ENCODE results near the genes SLC36A4, DEUP1 and FUT4.

- CAGE, long polyA plus RNA, result no peak
- RRBS, result no CpG with 5 or more reads among the region's 16 CpGs
Observed at GRCh38 chr11:92765733-92766637, 203.5 kb upstream of the MTNR1B start.

- CAGE, long polyA plus RNA, result no peak
- RRBS, result no CpG with 5 or more reads among the region's 5 CpGs
Observed at GRCh38 chr11:93116224-93117350, 81.2 kb downstream of the SLC36A4 start.

GRCh38 chr11:93197719-93198606 is at the start of gene SLC36A4:
Gene SLC36A4, minus strand, starts transcription at chr11:93197991.
- CAGE, long polyA plus RNA, result no peak
- RRBS, result 1% methylated on average over 47 of the region's 68 CpGs

DNA sequence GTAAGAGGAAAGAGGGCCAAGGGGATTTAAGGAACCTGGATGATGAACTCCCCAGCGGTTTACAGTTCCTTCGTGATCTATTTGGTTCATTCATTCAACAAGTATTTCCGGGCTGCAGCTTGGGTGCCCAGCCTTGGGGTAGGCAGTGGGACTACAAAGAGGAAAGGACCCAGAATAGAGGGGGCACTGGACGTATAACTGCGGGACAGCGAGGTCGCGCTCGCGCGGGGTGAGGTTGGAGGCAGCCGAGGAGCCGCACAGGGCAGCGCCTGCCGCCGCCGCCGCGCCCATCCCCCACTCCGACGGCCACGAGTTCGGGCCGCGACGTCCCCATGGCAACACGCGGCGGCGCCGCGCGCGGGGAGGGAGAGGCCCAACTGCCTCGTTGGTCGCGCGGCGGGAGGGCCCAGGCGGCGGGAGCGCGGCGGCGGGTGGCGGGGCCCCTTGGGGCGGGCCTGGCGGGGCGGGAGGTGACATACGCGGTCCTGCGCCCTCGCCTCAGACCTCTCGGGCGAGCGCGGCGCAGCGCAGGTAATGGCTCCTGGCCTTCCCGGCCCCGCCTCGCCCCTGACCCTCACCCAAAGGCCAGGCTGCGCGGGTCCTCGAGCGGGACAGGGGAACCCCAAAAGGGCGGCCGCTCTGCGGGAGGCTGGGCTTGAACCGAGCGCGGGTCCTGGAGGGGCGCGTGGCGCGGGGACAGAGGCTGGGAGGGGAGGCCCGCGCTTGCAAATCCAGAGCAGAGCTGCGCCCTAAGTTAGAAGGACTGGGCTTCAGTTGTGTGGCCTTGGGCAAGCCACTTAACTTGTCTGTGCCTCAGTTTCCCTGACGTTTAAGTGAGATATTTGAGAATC is at the start of gene DEUP1:
DEUP1 (plus strand) TSS at position 501 of the 851 bp plus-strand sequence.
- CAGE, long polyA plus RNA, result no peak
- RRBS, result no CpG with 5 or more reads among the region's 80 CpGs

GRCh38 chr11:93537032-93537466 is 6.1 kb downstream of the SMCO4 start:
- CAGE, long polyA plus RNA, result no peak
- RRBS, result no CpG with 5 or more reads among the region's 5 CpGs

DNA sequence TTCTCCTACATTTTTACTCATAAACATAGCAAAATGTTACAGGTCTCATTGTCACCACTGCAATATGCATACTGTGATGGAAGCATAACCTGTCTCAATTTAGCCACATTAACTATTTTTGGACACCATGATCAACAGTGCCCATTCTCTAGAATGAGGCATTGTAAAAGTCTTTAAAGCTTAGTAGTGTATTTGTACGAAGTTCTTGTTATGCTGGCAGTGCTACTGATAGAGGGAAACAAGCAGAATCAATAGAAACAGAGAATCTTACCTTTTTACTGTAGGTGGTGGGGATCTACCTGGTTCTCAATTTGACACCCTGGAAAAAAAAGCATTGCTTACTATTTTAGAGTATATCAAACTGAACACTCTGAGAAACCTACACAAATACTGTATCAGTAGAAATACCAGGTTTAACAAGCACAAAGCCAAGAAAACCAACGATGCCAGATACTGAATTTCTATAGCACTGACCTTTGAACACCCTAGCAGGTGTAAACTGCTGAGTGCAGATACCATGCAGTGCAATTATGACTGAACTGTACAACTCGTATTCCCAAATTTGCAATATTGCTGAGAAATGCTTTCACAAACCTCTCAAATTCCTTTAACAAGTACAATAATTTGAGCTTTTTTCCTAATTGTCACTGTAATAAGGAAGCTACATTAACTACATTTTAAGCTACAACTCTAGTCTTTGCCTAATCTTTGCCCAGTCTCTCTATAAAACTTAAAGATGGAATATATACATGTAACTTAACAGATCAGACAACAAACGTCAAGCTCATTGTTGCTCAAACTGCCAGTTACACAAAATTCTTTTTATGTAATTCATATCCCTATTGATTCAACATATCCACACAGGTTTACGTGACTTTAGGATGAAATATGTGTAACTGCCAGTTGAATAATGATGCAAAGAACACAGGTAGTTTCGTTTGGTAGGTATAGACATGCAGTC is 9.0 kb downstream of the TAF1D start:
- CAGE, long polyA plus RNA, result no peak
- RRBS, result no CpG with 5 or more reads among the region's 6 CpGs

- CAGE, long polyA plus RNA, result no peak
- RRBS, result no CpG with 5 or more reads among the region's 7 CpGs
Observed at GRCh38 chr11:93736704-93737309, 4.5 kb downstream of the TAF1D start.

GRCh38 chr11:93744661-93745868 is 3.6 kb downstream of the C11orf54 start:
- CAGE, long polyA plus RNA, result no peak
- RRBS, result no CpG with 5 or more reads among the region's 21 CpGs

- CAGE, long polyA plus RNA, result no peak
- RRBS, result no CpG with 5 or more reads among the region's 2 CpGs
Observed at GRCh38 chr11:94129654-94129795, 884 bp downstream of the PANX1 start.

DNA sequence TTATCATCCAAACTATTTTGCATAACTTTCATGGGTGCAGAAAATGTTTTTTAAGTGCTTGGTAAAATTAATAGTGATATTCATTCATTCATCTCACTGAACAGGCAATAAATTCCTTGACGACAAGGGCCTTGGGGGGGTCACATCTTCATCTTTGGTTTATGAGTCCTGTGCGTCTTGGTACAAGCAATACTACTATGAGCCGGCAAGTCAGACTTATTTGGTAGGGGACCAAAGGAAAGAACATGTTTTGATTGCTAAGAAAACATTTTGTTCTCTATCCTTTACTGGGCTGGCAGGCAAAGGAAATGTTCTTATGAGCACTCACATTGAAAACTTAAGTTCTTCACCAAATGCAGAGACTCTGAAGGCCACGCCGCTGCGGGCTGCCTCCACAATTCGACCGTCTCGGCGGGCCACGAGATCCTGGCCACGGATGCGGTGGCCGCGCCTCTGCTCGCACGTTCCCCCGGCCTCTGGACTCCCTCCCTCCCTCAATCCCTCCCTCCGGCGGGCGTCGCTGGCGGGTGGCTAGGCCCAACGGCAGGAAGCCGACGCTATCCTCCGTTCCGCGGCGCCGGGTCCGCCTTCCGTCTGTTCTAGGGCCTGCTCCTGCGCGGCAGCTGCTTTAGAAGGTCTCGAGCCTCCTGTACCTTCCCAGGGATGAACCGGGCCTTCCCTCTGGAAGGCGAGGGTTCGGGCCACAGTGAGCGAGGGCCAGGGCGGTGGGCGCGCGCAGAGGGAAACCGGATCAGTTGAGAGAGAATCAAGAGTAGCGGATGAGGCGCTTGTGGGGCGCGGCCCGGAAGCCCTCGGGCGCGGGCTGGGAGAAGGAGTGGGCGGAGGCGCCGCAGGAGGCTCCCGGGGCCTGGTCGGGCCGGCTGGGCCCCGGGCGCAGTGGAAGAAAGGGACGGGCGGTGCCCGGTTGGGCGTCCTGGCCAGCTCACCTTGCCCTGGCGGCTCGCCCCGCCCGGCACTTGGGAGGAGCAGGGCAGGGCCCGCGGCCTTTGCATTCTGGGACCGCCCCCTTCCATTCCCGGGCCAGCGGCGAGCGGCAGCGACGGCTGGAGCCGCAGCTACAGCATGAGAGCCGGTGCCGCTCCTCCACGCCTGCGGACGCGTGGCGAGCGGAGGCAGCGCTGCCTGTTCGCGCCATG is at the start of gene FUT4:
FUT4 (plus strand) TSS at position 567 of the 1,157 bp plus-strand sequence.
- CAGE, long polyA plus RNA, result no peak
- RRBS, result 2% methylated on average over 53 of the region's 90 CpGs

GRCh38 chr11:94602588-94603323 is 35.6 kb downstream of the PIWIL4 start:
- CAGE, long polyA plus RNA, result no peak
- RRBS, result no CpG with 5 or more reads among the region's 8 CpGs

DNA sequence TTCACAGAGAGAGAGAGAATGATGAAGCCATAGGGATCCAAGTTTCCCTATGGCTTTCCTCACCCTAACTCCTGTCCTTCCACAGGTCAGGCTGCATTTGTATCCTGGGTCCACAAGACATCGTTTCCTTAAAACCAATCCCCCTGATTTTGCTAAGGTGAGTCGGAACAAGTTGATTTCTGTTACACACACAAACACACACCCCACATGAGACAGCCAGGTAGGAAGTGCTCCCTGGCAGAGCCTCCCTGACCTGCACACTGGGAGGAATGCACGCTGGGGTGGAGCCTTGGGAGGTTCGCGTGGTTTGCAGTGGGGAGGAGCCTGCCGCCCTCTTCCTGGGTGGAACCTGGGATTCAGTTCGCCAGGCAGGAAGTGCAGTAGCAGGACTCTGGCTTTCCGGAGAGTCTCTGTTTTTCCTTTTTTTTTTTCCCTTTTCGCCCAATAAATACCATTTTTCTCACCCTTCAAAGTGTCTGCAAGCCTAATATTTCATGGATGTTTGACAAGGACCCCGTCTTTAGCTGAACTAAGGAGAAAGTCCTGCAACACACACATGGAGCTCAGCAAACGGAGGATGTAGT is 72.7 kb downstream of the PIWIL4 start:
- CAGE, long polyA plus RNA, result no peak
- RRBS, result no CpG with 5 or more reads among the region's 11 CpGs

GRCh38 chr11:94766691-94767328 is 1.3 kb upstream of the AMOTL1 start:
- CAGE, long polyA plus RNA, result no peak
- RRBS, result no CpG with 5 or more reads among the region's 5 CpGs

DNA sequence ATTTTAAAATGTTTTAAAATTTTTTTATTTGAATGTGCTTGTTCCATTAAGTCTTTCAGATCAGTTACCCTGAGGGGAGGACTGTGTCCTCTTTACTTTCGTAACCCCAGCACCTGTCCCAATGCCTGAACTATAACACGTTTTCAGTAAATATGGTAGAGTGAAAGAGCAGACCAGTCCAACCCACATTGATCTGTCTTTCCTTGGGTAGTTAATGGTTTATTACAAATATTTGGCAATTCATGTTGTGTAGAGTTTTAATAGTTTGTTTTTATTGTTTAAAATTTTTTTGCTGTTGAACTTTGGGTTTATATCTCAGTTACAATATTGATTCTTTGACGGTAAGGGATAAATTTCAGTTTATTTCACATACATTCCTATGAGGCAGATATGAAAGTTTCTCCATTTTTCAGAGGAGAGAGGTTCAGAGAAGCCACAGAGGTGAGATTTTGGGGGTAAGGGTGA is 27.7 kb downstream of the AMOTL1 start:
- CAGE, long polyA plus RNA, result no peak
- RRBS, result no CpG with 5 or more reads among the region's 3 CpGs

DNA sequence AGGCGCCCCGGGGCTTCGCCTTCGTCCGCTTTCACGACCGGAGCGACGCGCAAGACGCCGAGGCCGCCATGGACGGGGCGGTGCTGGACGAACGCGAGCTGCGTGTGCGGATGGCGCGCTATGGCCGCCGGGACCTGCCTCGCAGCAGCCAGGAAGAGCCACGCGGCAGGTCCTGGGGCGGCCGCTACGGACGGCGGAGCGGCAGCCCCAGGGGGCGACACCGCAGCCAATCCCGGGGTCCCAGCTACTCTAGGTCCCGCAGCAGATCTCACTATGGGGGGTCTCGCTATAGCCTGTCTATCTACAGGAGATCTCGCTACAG is 12.6 kb downstream of the KDM4E start:
- CAGE, long polyA plus RNA, result no peak
- RRBS, result no CpG with 5 or more reads among the region's 39 CpGs

DNA sequence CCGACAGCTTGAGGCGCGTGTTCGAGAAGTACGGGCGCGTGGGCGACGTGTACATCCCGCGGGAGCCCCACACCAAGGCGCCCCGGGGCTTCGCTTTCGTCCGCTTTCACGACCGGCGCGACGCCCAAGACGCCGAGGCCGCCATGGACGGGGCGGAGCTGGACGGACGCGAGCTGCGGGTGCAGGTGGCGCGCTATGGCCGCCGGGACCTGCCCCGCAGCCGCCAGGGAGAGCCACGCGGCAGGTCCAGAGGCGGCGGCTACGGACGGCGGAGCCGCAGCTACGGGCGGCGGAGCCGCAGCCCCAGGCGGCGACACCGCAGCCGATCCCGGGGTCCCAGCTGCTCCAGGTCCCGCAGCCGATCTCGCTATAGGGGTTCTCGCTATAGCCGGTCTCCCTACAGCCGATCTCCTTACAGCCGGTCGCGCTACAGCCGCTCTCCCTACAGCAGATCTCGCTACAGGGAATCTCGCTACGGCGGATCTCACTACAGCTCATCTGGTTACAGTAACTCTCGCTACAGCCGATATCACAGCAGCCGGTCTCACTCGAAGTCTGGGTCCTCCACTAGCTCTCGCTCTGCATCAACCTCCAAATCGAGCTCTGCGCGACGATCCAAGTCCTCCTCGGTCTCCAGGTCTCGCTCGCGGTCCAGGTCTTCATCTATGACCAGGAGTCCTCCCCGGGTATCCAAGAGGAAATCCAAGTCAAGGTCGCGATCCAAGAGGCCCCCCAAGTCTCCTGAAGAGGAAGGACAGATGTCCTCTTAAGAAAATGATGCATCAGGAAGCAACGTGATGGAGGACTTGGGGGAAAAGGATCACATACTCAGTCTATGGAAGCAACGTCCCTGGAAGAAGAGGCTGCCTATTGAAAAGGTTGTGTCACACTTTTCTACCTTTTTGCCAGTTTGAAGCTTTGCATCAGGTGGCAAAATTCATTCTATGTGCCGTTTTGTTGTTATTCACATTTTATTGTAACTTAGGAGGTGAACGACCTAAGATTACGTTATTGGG is 895 bp downstream of the SRSF8 start:
- CAGE, long polyA plus RNA, result no peak
- RRBS, result under 1% methylated on average over 4 of the region's 88 CpGs

DNA sequence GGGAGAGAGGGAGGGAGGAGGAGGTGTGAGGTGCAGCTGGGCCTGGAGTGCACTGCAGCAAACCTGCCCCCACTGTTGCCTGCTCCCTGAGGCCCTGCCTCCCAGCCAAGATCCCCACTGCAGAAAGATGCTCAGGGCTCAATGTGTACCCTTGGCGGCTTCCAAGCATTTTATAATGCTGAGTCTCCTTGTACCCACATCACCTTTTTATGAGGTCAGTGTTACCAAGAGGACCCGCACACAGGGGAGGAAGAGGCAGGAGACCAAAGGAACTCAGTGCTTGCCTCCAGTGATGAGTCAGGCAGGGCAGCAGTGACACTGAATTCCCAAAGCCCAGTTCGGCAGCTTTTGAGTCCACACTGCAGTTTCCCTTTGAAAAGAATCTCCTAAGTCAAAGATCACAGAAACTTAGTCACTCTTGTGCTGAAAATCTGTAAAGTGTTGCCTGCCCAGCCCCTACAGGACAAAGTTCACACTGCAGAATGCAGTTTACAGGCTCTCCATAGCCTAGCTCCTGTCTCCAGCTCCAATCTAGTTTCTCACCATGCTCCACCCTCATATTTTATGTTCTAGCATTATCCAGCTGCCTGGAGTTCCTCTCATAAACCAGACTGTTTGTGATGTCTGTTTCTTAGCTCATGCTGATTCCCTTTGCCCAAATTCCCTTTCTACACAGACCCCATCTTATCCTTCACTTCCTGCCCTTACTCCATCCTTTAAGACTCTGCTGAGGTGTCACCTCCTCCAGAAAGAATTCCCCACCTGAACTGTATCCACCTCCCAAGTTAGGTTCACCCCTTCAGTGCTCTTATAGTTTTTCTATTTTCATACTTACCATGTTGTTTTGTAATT is 3.3 kb downstream of the ENDOD1 start:
- CAGE, long polyA plus RNA, result no peak
- RRBS, result no CpG with 5 or more reads among the region's 3 CpGs

- CAGE, long polyA plus RNA, result no peak
- RRBS, result no CpG with 5 or more reads among the region's 8 CpGs
Observed at GRCh38 chr11:95108050-95108539, 18.4 kb downstream of the ENDOD1 start.

DNA sequence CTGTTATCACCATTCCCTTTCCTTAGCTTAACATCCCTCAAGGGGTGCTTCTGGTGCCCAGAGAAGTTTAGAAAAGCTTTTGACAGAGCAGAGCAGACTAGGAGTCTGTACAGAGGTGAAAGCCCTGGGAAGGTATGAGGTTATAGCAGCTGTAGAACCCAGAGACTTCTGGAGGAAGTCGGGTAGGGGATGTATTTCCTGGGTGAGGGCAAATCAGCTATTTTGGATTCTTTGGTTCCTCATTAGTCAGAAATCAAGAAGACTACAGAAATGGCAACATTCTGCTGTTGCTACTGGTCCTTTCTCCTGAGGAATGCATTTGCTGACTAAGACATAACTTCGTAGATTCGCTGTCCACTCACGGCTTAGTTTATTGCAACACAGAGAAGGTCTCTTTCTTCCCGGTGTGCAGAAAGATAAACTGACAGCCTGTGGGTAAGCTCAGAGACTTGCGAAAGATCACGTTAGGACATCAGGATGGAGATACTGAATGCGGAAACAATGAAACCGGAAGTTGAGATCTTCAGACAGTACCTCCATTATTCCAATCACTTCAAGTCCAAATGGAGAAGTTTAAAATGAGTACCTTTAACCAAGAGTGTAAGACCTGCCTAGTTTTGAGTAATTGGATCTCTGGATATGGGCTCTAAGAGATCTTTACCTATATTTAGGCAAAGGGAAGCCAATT is 25.4 kb upstream of the SESN3 start:
- CAGE, long polyA plus RNA, result no peak
- RRBS, result 65% methylated on average over 3 of the region's 9 CpGs

DNA sequence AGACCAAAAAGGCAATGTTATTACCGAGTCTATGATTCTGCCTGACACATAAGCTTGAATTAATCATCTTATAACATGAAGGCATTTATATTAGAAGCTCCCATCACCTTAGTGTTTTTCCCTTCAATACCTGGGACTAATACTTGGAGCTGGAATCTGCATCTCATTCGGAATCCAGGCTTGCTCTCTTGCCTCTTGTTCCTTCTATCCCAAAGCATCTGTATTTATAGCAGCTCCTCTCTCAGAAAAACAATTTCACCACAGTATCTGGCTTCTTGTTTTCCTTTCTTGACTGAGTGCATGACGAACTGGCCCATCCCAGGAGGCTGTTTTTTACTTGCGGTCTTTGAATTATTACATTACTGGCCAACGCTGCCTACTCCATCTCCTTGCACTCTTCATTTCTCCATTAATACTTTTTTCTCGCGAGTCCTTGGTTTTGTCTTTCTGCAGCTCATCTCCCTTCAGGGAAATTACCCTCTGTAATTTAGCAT is 277.2 kb upstream of the SESN3 start:
- CAGE, long polyA plus RNA, result no peak
- RRBS, result no CpG with 5 or more reads among the region's 7 CpGs

Measured in osteoblast (primary cell).